Peyer's patch (tissue), 4 donors: ENCODE data around the gene AIDA.

DNA sequence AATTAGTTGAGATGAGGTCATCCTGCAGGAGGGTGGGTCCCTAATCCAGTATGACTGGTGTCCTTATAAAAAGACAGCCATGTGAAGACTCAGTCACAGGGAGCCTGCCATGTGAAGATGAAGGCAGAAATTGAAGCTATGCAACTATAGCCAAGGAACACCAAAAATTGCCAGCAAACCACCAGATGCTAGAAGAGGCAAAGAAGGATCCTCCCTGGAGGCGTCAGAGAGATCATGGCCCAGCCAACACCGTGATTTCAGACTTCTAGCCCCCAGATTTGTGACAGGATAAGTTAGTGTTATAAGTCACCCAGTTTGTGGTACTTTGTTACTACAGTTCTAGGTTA, 76.6 kb downstream of the TGFB2 start:
- PRO-cap, result no peak
- RAMPAGE, long total RNA, 4 experiments, result no peak in any of the 4 experiments

DNA sequence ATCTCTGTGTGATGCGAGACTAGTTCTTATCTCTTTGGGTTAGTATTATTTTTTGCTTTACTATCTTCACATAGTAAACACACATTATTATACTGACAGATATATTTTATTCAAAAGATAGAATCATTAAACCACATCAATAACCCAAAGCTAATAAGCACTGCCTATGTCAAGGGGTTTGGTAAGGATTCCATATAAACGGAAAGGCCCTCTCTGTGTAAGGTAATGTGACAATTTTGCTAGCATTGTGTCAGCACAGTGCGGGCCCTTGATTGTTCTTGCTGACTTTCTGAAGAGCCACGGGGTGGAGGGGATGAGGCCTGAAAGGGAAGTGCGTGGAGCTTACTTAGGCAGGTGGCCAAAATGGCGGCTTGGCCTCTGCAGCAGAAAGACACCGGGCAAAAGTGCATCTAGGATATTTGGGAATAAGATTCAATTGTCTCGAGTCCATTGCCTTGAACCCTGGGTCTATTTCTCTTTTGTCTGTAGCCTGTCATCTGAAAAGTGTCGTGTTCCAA, 114.2 kb downstream of the TGFB2 start:
- PRO-cap, result no peak
- RAMPAGE, long total RNA, 4 experiments, result no peak in any of the 4 experiments

- PRO-cap, result no peak
- RAMPAGE, long total RNA, 4 experiments, result no peak in any of the 4 experiments
These were observed 858 bp downstream of the EPRS1 start for GRCh38 chr1:220045373-220045920.

- PRO-cap, result no peak
- RAMPAGE, long total RNA, 4 experiments, result no peak in any of the 4 experiments
These were observed 13.4 kb downstream of the MTARC2 start for GRCh38 chr1:220761523-220761826.

- PRO-cap, result no peak
- RAMPAGE, long total RNA, 4 experiments, result no peak in any of the 4 experiments
These were observed 16.5 kb upstream of the MTARC1 start for GRCh38 chr1:220770241-220770683.

DNA sequence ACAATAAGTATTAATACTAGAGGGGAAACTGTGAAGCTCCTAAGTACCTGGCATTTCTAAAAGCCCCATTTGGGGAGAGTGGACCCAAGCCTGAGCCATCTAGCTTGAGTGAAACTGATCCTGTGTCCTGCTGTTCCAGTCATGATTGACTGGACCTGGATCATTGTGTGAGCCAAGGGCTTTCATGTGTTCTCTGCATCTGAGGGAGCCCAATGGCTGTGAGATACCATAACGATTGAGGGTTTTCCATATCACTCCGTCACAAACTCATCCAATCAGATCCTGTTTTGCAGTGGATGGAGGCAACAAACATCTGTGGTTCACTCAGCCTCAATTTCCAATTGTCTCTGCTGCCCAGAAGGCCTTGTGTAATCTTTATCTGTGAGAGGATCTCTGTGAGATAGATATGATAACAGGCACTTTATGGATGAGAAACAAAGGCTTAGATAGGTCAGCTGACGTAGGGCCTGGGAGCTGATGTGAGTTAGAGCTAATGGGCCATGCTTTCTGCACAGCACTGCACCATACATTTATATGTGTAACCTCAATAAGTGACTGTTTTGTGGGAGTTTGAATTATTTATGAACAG, 3.3 kb upstream of the MTARC1 start:
- PRO-cap, result no peak
- RAMPAGE, long total RNA, 4 experiments, result no peak in any of the 4 experiments

DNA sequence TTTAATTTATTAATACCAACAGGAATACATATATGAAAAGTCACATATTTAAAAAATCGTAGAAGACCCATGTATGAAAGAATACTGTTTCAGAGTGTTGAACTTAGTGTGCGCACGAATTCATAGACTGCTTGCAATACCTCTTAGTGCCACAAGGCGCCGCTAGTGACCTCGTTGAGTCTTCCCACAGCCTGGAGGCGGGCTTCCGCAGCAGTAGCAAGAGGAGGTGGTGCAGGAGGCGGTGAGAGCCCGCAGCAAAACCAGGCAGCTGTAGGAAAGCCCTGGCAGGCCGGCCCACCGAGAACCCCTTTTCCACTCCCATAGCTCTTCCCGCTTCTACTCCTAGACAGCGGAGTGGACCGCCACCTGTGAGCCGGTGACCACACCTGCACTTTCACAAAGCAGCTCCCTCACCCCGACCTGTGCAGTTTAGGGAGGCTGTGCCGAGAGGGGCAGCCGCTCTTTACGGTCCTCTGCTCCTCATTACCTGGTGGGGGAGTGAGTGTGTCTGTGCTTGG, 23.5 kb downstream of the MTARC1 start:
- PRO-cap, result unidirectional peak, plus-strand start at position 224 of the sequence
- RAMPAGE, long total RNA, 4 experiments, result no peak in any of the 4 experiments

GRCh38 chr1:220962034-220962213, 82.7 kb downstream of the HLX start:
- PRO-cap, result no peak
- RAMPAGE, long total RNA, 4 experiments, result no peak in any of the 4 experiments

GRCh38 chr1:221118096-221118560, 238.9 kb downstream of the HLX start:
- PRO-cap, result no peak
- RAMPAGE, long total RNA, 4 experiments, result no peak in any of the 4 experiments

GRCh38 chr1:221316354-221316780, 425.5 kb downstream of the DUSP10 start:
- PRO-cap, result no peak
- RAMPAGE, long total RNA, 4 experiments, result no peak in any of the 4 experiments

DNA sequence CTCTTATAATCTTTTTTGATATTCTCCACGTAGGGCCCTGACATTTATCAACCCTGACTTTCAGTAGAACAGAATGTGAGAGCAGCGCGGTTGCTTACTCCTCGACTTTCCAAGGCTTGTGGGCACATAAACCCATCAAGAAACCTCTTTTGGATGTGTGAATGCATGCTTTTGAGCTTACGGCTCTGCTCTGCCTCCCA, 34.7 kb downstream of the DUSP10 start:
- PRO-cap, result no peak
- RAMPAGE, long total RNA, 4 experiments, result no peak in any of the 4 experiments

DNA sequence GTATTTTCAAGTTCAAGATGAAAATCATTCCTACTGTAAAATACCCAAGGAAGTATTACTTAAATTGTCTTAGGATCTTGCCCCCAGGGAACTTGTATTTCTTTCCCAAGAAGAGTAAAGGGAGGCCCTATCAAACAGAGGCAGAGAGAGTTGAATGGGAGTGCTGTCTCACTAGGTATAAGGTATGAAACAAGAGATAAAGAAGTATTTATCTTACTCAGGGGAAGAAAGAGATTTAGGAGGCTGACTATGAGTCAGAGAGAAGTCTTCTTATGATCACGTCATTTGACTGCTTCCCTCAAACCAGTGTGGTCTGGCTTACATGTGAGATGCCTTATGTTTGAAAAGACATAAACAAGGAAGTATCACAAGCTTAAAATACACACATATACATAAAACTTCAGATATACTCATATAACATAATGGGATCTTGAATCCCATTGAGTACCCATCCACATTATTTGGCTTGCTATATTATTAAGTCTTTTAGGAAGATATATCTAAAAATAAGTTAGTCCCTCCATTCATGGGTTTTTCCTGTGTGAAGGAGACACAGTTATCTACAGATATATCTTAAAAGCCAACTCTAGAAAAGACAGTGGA, 29.6 kb downstream of the DUSP10 start:
- PRO-cap, result bidirectional peak, plus-strand start at position 329 of the sequence, minus-strand start at position 180 of the sequence
- RAMPAGE, long total RNA, 4 experiments, result no peak in any of the 4 experiments

DNA sequence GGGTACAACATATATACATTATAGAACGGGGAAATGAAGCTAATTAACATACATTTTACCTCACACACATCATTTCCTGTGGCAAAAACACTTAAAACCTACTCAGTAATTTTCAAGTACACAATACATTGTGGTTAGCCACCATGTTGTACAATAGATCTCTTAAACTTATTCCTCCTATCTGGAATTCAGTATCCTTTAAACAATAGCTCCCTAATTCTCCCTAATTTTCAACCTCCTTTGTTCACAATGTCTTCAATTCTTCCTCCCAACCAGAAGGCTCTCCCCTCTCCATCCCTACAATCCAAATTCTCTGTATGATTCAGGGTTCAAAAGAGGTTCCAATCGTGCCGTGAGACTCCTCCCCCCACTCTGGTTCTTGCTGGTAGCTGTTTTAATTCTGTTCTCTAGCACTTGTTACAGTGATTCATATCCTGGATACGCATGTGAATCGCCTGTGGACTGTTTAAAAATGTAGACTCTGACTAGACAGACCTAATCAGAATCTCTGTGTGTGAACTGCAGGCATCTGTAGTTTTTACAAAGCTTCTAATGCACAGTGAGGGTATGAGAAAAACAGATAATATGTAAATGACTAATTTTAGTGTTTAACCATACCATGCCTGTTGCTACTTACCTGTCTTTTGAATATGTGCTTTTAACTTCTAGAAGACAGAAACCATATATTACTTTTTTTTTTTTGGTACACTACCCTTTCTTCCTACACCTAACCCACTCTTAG, 87.7 kb upstream of the DUSP10 start:
- PRO-cap, result unidirectional peak, minus-strand start at position 374 of the sequence
- RAMPAGE, long total RNA, 4 experiments, result no peak in any of the 4 experiments

DNA sequence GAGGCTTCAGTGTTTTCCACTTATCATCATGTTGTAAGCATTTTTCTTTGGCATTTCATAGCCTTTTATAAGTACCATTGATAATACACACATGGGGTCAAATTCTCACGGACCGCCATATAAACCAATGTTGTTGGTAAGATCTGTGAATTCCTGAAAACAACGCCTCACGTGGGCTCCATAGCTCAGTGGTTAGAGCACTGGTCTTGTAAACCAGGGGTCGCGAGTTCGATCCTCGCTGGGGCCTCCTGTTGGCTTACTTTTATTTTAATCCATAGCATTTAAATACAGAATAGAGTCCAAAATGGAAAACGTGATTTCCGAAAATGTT, 83.1 kb downstream of the HHIPL2 start:
- PRO-cap, result no peak
- RAMPAGE, long total RNA, 4 experiments, result no peak in any of the 4 experiments

DNA sequence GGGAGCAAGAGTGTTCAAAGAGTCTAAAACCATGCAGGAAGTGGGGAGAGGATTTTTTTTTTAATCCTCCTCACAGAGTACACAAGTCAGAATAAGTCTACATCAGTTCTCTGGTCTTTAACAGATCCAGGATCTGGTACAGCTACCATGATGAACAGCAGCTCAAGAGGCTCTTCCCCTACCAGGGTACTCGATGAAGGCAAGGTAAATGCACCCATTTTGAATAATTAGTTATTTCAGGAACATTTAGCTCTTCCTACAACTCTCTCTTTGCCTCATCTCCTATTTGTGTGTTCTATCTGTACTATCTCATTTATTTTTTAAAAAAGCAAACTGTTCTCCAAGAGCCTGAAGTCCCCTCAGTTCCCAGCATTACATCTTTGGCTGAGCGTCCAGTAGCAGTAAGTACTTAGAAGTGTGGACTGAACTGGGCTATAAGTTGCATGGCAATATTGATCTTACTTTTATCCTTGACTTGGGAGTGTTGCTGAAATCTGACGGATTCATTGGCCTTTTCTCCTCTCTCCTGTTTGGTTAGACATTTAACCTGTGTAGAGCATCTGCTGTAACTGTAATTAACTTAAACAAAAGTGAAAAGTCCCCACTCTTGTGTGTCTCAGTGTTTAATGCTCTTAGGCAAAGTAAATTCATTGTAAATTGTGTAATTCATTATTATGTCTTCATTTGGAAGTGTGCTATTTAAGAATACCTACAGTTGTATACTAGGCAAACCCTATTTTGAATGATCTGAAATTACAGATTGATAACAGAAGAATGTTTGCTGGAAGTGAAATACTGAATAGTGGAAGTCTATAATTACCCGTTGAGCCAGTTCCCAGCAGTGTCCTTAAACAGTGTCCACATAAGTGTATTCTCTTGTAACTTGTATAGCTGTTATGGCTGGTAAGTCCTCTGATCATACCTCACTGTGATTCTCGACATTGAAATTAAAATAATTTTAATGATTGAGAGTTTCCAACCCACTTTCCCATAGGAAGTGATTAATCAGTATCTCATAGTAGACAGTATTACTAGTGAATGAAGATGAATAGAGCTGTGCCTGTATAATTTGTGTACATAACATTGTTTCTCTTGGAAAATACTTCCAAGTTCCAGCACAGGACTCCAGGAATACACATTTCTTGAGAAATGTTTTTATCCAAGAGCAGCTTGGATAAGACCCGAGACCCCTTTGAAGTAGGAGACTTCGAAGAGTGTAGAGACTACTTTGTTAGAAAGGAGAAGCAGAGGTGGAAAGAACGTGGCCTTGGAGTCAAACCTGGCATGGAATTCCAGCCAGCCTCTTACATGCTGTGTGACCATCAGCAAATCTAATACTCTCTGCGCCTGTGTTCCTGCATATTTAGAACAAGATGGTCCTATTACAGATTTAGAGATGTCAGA, 44.7 kb downstream of the MIA3 start:
- PRO-cap, result no peak
- RAMPAGE, long total RNA, 4 experiments, result no peak in any of the 4 experiments

DNA sequence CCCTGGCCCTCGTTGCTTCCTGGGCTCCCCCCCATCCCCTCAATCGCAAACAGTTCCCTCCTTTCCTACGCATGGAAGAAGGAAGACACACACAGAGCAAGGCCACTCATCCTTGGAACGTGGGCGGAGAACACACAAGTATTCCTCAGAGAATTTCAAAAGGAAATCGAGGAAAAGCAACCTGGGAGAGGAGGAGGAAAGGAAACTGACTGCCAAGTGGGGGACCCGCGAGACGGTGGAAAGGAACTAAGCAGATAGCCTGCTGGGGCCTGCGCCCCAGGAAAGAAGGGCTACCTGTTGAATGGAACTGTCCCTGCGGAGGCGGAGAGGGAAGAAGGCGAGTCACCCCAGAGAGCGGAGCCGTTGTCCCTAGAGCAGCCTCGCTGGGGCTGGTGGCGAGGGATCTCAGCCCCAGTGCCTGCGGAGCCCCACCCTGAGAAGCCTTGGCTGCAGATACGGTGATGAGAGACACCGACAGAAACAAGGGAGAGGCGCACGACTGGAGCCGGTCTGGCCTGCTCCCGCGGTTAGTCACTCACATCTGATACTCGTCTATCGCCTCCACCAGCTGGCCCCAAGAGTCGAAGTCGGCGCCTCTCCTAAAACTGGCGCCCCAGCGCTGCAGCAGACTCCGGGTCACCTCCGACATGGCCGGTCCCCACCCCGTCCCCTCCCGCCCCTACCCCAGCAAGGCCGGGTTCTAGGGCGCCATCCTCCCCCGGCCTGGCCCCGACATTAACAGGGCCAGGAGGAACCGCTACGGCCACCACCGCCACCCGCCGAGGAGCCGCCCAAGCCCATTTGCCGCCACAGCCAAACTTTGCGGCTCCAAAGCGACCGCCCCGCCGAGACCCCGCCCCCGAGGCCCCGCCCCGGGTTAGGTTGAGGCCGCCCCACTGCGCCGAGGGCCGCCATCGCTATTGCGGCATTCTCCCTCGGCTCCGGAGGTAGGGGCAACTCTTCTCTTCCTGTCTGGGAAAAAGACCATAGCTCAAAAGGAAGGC, at the start of gene AIDA:
Gene AIDA (minus strand): TSS at position 823 of the 1,004 bp plus-strand sequence.
- PRO-cap, result bidirectional peak, plus-strand start at position 474 of the sequence, minus-strand start at position 237 of the sequence; unidirectional peak, minus-strand start at position 529 of the sequence; unidirectional peak, minus-strand start at position 543 of the sequence; bidirectional peak, plus-strand start at position 896 of the sequence, minus-strand start at position 806 of the sequence
- RAMPAGE, long total RNA, 4 experiments, result start-site peak on the plus strand in 4 of 4 experiments, centred at positions 878 to 902 of the sequence, 13 to 71 reads per replicate; start-site peak on the minus strand in 1 of 4 experiments, centred at position 812 of the sequence, 17 reads per replicate

DNA sequence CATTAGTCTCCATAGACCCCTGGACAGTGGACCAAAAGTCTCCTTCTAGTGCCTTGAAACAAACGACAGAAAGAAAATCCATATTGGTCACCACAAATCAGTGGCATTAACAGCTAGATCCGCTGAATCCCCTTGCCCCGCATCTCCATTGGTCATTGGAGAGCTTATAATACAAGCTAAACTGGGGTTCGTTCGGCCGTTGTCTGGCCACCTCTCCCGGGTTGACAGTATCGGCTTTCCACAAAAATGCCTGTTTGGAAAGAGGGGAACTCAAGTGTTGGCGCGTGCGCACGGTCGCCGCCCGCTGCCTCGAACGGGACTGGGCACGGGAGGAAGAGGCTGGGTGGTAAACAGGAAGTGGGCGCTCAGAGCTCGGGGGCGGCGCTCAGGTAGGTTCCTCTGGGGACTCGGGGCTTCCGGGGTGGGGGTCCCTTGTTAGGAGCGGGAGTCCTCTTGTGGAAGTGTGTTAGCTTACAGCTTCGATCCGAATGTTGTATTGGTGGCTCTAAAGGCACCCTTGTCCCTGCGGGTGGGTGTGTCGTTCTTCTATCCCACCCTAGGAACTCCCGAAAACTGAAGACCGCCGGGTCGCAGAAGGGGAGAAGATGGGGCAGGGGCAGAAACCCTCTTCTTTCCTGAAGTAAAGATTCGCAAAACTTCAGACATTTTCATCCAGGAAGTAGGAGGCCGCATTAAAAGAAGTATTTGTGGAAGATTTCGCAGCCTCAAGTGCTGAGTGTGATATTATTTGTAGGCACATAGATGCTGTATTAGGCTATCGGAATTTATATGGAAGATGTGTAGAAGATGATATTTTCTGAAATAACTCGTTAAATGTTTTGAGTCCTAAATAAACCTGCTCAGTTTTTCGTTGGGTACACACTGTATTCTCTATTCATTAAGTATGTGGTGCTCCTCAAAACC, 926 bp downstream of the BROX start:
- PRO-cap, result bidirectional peak, plus-strand start at position 364 of the sequence, minus-strand start at position 205 of the sequence
- RAMPAGE, long total RNA, 4 experiments, result start-site peak on the plus strand in 3 of 4 experiments, centred at positions 336 to 350 of the sequence, 214 to 376 reads per replicate

- PRO-cap, result no peak
- RAMPAGE, long total RNA, 4 experiments, result no peak in any of the 4 experiments
These were observed 83.3 kb downstream of the DISP1 start for GRCh38 chr1:222898077-222898603.

- PRO-cap, result no peak
- RAMPAGE, long total RNA, 4 experiments, result no peak in any of the 4 experiments
These were observed 119.9 kb downstream of the TLR5 start for GRCh38 chr1:223023083-223023661.

GRCh38 chr1:223089968-223090347, 53.1 kb downstream of the TLR5 start:
- PRO-cap, result no peak
- RAMPAGE, long total RNA, 4 experiments, result no peak in any of the 4 experiments